Retinal pigment epithelial cell (primary cell): ENCODE data around the gene SRP72.

GRCh38 chr4:55547362-55547662 is 603 bp upstream of the CLOCK start:
- RRBS = no CpG with 5 or more reads among the region's 9 CpGs

DNA sequence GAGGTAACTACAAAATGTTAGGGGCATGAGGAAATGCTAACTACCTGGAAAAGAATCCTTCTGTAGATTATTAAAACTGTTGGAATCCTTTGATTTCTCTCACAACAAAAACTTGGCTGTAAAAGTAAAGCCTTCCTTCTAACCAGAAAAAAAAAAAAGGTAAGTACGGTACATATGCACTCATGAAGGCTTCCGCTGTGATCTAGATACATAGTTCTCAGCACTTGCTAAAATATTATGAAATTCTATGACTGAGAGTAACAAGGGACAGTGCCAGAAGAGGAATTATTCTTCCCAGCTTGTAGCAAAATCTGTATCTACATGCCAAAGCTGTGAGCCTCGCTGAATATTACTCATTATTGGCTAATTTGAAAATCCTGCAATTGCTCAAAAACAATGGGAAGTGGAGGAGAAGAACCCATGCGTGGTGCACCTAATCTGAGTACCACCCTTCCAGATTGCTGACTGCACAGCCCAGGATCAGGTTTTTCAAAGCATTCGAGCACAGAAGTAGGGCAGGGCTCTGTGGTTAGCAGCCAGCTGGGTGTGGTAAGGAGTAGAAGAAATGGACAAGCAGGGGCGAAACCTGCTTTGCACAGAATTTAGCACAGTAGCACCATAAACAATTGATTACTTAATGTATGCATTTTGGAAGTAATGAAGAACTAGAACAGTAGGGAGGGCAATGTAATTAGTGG is 17.3 kb upstream of the PDCL2 start:
- RRBS = no CpG with 5 or more reads among the region's 6 CpGs

GRCh38 chr4:55634999-55635565 is 1.0 kb downstream of the NMU start:
- RRBS = no CpG with 5 or more reads among the region's 14 CpGs

DNA sequence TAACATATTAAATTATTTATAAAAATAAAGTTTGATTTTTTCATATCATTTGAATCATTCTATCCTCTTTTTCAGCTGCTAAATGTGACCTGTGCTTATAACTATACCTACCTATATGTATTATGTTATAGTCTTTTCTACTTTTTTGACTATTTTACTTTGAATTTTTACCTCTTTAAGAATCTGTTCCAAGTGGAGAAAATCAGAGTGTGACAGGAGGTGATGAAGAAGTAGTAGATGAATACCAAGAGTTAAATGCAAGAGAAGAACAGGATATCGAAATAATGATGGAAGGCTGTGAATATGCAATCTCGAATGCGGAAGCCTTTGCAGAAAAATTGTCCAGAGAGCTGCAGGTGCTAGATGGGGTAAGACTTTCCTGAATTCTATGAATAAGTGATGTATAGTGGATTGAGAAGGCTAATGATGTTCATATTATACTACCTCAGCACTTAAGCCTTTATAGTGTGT is 14.7 kb downstream of the EXOC1 start:
- RRBS = no CpG with 5 or more reads among the region's 3 CpGs

DNA sequence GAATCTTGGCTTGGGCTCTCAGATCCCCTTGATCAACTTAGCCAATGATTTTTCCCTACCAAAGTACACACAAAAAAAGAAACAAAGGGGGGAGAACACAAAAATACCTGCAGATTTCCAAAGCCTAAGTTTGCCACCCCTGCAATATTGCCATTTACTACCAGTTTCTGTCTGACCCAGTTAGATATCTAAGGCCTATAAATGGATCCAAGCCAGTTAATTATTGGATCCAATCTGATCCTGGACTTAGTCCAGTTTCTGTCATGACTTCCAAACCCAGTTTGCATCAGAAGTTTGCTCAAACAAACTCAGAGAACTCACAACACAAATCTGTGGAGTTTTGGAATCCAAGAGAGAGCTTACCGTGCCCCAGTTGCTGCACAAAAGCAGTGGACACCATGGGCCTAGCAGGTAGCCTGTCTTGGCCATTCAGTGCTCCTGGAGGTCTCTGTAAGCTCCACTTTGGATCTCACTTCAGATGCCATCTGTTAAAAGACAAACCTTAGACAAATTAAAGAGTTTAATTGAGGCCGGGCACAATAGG is 163.8 kb downstream of the CRACD start:
- RRBS = no CpG with 5 or more reads among the region's 2 CpGs

- RRBS = under 1% methylated on average over 26 of the region's 73 CpGs
These were observed at the start of gene SRP72 for GRCh38 chr4:56467139-56468485. Gene SRP72, plus strand, starts transcription at chr4:56467617.

DNA sequence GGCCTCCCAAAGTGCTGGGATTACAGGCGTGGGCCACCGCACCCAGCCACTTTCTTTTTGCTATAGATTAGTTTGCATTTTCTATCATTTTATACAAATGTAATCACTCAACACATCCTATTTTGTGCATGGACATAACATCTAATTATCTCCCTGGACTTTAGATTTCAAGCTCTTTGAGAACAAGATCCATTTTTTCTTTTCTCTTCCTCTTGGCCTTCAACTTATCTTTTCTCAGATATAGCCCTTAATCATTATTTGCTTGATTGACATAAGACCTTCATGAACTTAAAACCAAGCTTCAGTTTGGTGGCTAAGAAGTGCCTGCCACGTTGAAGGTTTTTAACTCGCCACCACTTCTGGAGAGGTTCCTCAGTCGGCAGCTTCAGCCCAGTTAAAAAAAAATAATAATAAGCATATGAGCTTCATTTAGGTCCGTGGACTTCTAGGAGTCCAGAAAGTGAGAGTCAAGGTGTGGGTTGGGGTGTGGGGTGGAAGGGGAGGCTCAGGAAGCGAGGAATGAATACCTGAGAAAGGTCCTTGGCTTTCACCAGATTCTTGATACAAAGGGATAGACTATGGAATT is 1.3 kb downstream of the HOPX start:
- RRBS = no CpG with 5 or more reads among the region's 7 CpGs

- RRBS = no CpG with 5 or more reads among the region's 10 CpGs
These were observed 33.5 kb upstream of the REST start for GRCh38 chr4:56874111-56874598.

DNA sequence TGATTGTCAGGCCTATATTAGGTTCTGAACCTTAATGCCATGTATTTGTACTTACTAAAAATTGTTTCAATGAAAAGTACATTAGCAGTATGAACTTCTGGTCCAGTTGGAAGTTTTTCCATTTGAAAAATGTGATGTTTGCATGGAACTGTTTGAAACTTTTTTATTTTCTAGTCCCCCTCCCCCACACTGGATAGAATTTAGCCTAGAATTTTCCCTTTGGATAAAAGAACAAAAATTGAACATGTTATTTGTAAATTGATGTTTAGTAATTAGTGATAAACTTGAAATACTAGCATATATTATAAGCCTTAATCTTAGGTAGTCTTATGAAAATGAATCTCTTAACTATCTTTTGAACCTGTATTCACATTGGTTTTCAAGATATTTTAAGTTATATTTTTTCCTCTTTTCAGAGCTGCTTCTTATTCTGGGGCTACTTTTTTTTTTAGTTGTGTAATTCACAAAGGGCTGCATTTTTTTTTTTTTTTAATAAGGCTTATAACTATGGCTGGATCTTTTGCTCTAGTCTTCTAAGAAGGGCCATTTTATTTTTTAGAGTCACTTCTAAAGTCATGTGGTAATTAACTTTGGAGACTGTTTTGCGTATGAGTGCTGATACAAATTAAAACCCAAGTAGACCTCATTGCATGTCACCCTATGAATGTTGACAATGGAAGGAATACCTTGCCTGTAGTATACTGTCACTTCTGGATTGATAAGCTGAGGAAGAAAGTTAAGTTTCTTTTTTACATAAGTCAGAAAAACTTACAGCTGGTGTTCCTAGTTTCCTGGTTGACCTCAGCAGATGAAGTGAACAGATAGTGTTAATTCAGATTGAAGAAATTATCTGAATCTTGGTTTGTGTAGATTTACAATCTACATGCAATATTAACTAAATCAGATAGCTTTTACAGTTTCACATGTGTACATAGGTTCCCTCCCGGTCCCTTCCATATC is 27.1 kb downstream of the REST start:
- RRBS = no CpG with 5 or more reads among the region's 2 CpGs

DNA sequence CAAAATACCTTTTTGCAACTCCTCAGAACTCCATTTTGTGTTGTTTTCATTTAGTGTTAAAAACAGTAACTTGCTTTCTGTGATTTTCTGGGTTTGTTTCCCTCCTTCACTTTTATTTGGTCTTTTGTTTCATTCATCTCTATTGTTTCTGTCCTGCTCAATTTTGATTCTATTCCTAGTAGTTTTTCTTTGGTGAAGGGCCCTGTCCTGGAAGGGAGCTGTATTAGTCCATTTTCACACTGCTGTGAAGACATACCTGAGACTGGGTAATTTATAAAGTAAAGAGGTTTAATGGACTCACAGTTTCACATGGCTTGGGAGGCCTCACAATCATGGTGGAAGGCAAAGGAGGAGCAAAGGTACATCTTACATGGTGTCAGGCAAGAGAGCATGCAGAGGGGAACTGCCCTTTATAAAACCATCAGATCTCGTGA is 24.4 kb downstream of the IGFBP7 start:
- RRBS = no CpG with 5 or more reads among the region's 1 CpG

- RRBS = no CpG with 5 or more reads among the region's 5 CpGs
These were observed 391.7 kb upstream of the IGFBP7 start for GRCh38 chr4:57501871-57502207.

DNA sequence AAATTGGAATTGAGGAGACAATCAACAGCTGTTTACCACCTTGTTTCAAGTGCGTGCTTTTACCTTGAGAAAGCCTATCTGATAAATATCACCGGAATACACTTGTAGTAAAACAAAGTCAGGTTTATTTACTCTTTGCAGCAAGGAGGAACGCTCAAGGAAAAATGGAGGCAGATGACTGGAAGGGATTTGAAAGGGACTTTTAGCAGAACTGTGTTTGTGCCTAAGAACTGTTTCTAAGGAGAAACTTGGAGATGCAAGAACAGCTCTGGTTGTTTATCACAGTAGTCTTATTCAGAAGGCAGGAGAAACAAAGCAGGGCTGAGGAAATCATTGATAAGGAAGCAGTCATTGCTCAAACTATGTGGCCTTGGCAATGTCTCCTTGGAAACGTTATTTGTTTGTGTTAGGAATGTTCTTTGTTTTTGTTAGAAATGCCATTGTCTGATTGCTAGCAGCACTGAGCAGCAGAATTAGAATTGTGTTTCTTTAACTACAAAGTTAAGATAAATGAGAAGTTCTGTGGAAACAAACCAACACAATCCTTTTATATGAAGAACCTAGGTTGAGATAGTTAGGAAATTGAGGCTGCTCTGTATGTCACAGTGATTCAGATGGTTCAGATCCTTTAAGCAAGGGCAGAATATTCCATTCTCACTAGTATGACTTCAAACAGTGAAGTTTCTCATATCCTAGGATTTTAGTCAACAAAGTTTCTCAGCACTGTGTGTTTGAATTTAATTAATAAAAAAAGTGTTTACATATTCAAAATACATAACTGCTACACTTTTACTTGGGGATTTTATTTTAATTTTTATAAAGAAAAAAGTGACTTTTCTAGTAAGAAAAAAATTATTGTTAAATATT is 1191.3 kb upstream of the IGFBP7 start:
- RRBS = no CpG with 5 or more reads among the region's 4 CpGs

- RRBS = no CpG with 5 or more reads among the region's 21 CpGs
These were observed 447.0 kb downstream of the ADGRL3 start for GRCh38 chr4:61646994-61647614.

GRCh38 chr4:62040774-62041122 is 840.6 kb downstream of the ADGRL3 start:
- RRBS = no CpG with 5 or more reads among the region's 1 CpG

DNA sequence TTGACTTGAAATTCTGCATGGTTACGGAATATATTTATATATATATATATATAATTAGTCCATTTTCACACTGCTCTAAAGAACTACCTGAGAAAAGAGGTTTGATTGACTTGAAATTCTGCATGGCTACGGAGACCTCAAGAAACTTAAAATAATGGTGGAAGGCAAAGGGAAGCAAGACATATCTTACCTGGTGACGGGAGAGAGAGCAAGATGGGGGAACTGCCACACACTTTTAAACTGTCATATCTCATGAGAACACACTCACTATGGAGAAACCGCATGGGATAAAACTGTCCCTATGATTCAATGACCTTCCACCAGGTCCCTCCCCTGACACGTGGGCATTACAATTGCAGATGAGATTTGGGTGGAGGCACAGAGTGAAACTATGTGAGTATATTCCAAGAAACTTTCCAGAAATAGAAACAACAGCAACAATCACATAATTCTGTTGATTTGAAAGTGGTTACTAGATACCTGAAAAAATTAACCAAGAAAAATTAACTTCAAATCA is 879.7 kb downstream of the TECRL start:
- RRBS = no CpG with 5 or more reads among the region's 5 CpGs

- RRBS = no CpG with 5 or more reads among the region's 9 CpGs
These were observed 876.4 kb downstream of the TECRL start for GRCh38 chr4:63532847-63533235.

DNA sequence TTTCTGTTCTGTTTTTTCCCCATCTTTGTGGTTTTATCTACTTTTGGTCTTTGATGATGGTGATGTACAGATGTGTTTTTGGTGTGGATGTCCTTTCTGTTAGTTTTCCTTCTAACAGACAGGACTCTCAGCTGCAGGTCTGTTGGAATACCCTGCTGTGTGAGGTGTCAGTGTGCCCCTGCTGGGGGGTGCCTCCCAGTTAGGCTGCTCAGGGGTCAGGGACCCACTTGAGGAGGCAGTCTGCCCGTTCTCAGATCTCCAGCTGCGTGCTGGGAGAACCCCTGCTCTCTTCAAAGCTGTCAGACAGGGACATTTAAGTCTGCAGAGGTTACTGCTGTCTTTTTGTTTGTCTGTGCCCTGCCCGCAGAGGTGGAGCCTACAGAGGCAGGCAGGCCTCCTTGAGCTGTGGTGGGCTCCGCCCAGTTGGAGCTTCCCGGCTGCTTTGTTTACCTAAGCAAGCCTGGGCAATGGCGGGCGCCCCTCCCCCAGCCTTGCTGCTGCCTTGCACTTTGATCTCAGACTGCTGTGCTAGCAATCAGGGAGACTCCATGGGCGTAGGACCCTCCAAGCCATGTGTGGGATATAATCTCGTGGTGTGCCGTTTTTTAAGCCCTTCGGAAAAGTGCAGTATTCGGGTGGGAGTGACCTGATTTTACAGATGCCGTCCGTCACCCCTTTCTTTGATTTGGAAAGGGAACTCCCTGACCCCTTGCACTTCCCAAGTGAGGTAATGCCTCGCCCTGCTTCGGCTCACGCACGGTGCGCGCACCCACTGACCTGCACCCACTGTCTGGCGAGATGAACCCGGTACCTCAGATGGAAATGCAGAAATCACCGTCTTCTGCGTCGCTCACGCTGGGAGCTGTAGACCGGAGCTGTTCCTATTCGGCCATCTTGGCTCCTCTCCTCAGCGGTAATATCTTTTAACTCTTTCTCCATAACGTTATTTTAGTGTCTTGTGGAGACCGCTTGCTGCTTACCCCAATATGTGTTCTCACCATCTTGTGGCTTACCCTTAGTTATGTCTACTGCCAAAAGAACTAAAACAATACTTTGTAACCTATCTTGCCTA is 328.4 kb upstream of the EPHA5 start:
- RRBS = no CpG with 5 or more reads among the region's 31 CpGs

DNA sequence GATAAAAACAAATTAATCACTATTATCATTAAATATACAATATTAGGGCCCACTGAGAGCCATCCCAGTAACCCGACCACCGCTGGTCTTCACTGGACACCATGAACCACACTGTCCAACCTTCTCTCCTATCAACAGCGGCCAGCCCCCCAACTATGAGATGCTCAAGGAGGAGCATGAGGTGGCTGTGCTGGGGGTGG is 423.6 kb upstream of the EPHA5 start:
- RRBS = no CpG with 5 or more reads among the region's 3 CpGs

- RRBS = no CpG with 5 or more reads among the region's 4 CpGs
These were observed 61.7 kb upstream of the UGT2B7 start for GRCh38 chr4:69034442-69035029.